Esophagus muscularis mucosa (tissue), 4 donors: ENCODE measurements around a stretch of chr18.

DNA sequence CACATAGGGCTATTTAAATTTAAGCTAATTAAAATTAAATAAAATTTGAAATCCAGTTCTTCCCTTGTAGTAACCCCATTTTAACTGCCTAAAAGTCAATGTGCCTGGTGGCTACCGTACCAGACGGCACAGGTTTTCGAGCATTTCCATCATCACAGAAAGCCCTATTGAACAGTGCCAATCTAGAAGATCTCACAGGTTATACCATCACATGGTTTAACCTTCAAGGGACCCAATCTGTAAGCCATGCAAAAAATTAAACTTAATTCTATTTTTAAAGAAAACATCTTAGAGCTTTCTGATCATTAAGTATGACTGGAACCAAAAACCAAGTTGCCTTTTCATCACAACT lies 80.7 kb downstream of the RNF152 start:
- PRO-cap, result no peak
- RAMPAGE, long total RNA, 4 experiments, result no peak in any of the 4 experiments

- PRO-cap, result no peak
- RAMPAGE, long total RNA, 4 experiments, result no peak in any of the 4 experiments
These were observed 22.5 kb downstream of the RNF152 start for GRCh38 chr18:61869864-61871131.

- PRO-cap, result no peak
- RAMPAGE, long total RNA, 4 experiments, result no peak in any of the 4 experiments
These were observed 7.8 kb upstream of the RNF152 start for GRCh38 chr18:61900536-61900993.

DNA sequence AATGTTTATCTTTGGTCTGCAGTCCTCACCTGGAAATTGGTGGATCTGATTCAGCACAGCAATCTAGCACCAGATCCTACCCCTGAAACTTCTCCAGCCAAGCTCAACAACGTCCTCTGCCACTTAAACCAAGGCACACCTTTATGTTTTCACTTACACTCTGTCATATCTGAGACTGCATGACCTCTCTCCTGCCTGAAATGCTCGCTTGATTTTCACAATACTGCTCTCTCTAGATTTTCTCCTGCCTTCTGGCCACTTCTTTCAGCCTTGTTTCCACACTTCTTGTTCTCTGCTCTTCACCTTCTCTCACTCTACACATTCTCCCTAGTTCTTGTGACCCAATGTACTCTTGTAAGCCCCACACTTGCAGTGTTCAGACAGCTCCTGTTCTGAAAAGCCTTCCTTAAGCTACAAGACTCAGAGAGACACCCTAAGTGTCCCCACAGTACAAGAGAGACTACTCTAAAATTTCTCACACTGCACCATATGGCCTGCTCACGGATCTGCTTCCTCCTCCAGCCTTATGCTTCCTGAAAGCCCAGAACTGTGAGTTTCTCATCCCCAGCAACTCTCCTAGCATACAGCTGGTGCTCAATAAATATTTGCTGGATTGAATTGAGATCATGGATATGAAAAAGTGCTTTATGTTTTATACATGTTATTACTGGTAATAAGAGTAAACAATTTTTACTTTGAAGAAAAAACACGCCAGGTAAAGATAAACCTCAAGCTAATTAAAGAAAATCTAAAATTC lies 118.2 kb downstream of the PIGN start:
- PRO-cap, result no peak
- RAMPAGE, long total RNA, 4 experiments, result no peak in any of the 4 experiments

DNA sequence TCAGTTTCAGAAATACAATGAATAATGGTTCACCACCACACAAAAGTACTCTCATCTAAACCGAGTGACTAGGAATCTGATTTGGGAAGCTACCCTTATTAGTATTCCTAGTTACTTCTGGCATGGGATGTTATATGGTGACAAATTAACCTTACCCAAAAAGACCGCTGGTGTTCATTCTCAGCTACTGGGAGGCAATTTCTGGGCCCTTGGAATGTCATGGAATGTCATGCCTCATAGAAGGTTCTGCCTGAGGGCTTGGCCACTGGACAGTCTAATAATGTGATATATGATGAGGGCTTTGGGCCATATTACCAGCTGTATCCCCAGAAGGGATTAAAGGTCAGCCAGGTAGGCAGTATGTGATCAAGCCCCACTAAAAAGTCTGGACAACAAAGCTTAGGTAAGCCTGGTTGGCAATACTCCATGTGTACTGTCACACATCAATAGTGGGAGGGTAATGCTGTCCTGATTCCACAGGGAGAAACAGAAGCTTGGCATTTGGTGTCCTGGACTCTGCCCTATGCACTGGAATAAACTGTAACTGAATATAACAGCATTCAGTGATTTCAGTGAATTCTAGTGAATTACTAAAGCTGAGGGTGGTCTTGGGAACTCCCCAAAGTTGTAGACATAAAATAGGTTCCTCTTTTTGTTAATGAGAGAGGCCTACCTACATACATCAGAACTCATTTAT lies 113.1 kb downstream of the PIGN start:
- PRO-cap, result no peak
- RAMPAGE, long total RNA, 4 experiments, result no peak in any of the 4 experiments

DNA sequence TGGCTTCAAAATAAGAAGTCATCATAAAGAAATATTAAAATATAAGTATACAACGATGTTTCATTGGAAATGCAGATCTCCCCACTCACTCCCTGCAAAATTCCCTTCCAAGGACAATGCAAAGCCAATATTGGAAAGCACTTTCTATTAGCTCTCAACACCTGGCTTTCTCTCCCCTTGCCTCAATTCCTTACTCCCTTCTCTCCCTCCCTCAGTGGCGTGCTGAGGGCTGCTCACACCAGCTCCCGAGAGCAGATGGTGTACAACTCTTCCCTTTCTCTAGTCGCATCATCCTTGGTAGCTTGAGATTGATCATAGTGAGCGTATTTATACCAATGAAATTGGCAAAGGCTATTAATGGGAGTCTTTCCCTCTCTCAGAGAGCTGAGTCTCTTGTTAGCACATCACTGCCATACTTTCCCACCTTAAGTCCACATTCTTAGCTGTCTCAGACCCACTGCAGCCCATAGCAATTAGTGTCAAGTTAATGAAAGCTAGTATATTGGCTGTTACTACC lies 57.9 kb downstream of the PIGN start:
- PRO-cap, result no peak
- RAMPAGE, long total RNA, 4 experiments, result no peak in any of the 4 experiments

GRCh38 chr18:62525537-62526007 lies 2.7 kb downstream of the ZCCHC2 start:
- PRO-cap, result no peak
- RAMPAGE, long total RNA, 4 experiments, result no peak in any of the 4 experiments

- PRO-cap, result no peak
- RAMPAGE, long total RNA, 4 experiments, result start-site peak on the plus strand in 1 of 4 experiments, at chr18:62584526-62585268 at its widest, 6 reads per replicate
These were observed 61.8 kb downstream of the ZCCHC2 start for GRCh38 chr18:62584489-62585205.

DNA sequence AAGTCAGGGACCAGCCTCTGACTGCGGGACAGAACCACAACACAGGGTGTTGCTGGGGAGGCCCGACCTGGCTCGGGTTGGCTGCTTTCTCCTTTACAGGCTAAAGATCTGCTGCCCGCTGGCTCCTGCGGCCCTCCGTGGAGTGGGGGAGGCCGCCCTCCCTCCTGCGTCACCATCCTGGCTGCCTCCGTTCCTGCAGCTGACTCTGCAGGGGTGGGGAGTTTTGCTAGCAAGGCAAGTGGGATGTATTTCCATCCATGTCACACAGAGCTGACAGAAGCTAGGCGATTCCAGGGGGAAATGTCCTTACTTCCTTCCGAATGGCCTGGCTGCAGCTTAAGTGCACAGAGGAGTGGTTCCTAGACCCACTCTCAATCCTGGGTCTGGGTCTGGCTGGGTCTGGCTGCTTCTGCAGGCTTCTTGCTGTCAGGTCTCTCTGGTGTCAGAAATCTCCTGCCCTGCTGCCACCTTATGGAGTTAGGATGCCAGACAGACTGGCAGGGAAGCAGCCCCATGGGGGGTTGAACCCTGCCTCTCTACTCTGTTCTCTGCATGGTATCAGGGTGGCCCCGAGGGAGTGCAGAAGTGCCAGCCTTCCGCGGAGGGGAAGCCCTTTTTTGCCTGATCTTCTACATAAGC lies 89.3 kb downstream of the ZCCHC2 start:
- PRO-cap, result no peak
- RAMPAGE, long total RNA, 4 experiments, result no peak in any of the 4 experiments

DNA sequence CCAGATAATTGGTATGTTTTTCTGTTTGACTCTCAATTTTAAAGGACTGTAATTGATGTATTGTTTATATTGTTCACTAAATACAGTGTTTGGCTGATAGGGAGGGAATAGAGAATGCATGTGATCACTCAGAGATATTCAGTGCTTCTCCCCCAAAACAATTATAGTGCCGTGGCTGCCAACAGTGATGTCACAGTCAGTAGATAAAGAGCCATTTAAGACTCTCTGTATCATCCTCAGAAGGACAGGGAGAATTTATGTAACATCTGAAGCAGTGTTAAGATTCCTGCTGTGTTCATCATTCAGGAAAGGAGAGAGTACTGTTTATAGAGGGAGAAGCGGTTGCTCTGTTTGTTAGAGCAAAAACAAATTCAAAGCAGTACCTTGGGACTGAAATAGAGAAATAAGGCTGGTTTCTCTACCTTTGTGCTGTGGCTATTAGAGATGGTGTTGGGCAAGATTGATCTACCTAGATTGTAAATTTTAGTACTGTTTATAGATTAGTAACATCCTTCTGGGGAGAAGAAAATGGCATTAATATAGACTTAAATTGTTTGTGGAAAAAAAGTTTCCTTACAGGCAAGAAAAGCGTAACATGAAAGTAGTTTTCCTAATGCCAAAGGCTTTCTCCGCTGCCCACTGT lies 69.8 kb downstream of the PHLPP1 start:
- PRO-cap, result no peak
- RAMPAGE, long total RNA, 4 experiments, result no peak in any of the 4 experiments

- PRO-cap, result no peak
- RAMPAGE, long total RNA, 4 experiments, result no peak in any of the 4 experiments
These were observed 192.2 kb downstream of the BCL2 start for GRCh38 chr18:63126988-63128075.

GRCh38 chr18:63199432-63200289 lies 119.9 kb downstream of the BCL2 start:
- PRO-cap, result no peak
- RAMPAGE, long total RNA, 4 experiments, result no peak in any of the 4 experiments

GRCh38 chr18:63206147-63206717 lies 113.3 kb downstream of the BCL2 start:
- PRO-cap, result no peak
- RAMPAGE, long total RNA, 4 experiments, result no peak in any of the 4 experiments

- PRO-cap, result no peak
- RAMPAGE, long total RNA, 4 experiments, result no peak in any of the 4 experiments
These were observed 101.3 kb downstream of the BCL2 start for GRCh38 chr18:63218093-63218818.

- PRO-cap, result no peak
- RAMPAGE, long total RNA, 4 experiments, result no peak in any of the 4 experiments
These were observed 32.7 kb downstream of the BCL2 start for GRCh38 chr18:63286647-63287480.

- PRO-cap, result no peak
- RAMPAGE, long total RNA, 4 experiments, result no peak in any of the 4 experiments
These were observed 18.1 kb downstream of the BCL2 start for GRCh38 chr18:63301216-63302058.

- PRO-cap, result no peak
- RAMPAGE, long total RNA, 4 experiments, result no peak in any of the 4 experiments
These were observed 13.7 kb downstream of the SERPINB5 start for GRCh38 chr18:63490280-63490936.

GRCh38 chr18:63902944-63903219 lies 4.9 kb upstream of the SERPINB10 start:
- PRO-cap, result no peak
- RAMPAGE, long total RNA, 4 experiments, result no peak in any of the 4 experiments

GRCh38 chr18:63974269-63975178 lies 4.6 kb downstream of the SERPINB8 start:
- PRO-cap, result no peak
- RAMPAGE, long total RNA, 4 experiments, result no peak in any of the 4 experiments

DNA sequence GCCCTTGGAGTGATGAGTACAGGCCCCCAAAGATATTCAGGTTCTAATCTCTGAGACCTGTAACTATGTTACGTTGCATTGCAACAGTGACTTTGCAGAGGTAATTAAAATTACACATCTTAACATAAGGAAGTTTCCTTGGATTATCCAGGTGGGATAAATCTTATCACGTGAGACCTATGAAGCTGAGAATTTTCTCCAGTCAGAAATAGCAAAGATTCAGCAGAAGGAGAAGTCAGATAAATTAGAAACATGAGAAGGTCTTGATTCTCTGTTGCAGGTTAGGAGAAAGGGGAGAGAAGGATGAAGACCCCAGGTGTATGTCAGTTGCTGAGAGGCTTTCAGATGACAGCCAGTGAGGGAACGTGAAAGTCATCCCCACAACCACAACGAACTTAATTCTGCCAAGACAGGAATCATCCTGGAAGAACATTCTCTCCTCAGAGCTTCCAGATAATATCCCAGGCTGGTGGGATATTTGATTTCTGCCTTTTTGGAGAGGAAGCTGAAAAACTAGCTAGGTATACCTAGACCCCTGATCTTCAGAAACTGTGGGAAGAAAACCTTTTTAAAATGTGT lies 840.7 kb downstream of the SERPINB8 start:
- PRO-cap, result no peak
- RAMPAGE, long total RNA, 4 experiments, result no peak in any of the 4 experiments